HL-60 (cell line): ENCODE measurements around a stretch of chr17.

DNA sequence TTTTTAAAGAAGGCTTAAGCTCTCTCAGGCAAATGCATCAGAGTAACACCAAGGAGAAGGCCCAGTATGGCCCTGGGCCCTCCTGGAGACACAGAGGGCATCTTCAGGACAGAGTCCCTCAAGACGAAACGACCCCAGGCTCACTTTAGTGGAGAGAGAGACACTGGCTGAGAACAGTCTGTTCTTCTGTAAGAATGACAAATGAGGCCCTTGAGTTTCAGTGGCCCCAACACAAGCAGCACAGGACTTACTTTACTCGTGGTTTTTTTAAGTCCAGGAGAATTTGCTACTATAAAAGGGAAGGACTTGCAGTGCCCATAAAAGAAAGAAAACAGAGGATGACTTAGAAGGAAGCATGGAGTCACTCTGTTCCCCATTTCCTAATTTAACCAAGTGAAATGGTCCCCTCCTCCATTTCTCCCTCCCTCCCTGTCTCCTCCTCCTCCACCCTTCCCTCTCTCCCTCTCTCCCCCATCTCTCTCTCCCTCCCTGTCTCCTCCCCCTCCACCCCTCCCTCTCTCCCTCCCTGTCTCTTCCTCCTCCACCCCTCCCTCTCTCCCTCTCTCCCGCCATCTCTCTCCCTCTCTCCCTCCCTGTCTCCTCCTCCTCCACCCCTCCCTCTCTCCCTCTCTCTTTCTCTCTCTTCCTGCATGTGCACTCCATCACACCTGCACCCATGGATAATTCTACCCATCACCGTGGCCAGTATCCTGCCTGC lies 47.2 kb upstream of the RBFOX3 start:
- RRBS, result no CpG with 5 or more reads among the region's 5 CpGs

GRCh38 chr17:79740388-79740879 lies 9.7 kb downstream of the ENPP7 start:
- RRBS, result no CpG with 5 or more reads among the region's 11 CpGs

GRCh38 chr17:79829453-79830031 lies 9.7 kb downstream of the CBX4 start:
- RRBS, result no CpG with 5 or more reads among the region's 4 CpGs

- RRBS, result 100% methylated on average over 5 of the region's 27 CpGs
Measured at GRCh38 chr17:79835227-79835913, 3.9 kb downstream of the CBX4 start.

DNA sequence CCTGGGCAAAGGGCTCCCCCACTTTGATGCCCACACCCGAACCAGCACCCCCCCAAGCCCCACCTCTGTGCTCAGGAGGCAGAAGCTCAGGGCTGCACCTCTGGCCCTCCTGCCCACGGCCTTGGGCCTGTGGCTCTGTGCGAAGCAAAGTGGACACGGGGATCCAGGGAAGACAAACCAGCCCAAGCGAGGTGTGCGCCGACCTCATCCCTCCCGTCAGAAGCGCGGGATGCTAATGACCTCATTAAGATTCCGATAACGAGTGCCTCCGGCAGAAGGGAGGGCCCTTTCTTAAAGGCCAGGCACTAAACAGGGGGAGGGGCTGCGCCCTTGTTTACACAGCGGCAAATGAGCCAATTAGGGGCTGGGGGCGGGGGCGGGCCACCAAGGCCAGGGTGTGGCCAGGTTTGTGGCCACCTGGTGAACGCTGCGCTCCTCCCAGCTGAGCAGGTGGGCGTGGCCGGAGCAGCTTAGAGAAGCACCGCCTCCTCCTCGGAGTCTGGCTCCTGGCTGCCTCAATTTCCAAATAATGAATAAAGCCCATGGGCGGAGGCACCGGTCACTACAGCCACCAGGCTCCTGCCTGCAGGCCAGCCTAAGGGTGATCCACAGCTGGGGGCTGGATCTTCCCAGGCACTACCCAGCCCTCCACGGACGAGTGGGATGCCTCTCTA lies 3.2 kb downstream of the CBX4 start:
- RRBS, result 16% methylated on average over 5 of the region's 27 CpGs

DNA sequence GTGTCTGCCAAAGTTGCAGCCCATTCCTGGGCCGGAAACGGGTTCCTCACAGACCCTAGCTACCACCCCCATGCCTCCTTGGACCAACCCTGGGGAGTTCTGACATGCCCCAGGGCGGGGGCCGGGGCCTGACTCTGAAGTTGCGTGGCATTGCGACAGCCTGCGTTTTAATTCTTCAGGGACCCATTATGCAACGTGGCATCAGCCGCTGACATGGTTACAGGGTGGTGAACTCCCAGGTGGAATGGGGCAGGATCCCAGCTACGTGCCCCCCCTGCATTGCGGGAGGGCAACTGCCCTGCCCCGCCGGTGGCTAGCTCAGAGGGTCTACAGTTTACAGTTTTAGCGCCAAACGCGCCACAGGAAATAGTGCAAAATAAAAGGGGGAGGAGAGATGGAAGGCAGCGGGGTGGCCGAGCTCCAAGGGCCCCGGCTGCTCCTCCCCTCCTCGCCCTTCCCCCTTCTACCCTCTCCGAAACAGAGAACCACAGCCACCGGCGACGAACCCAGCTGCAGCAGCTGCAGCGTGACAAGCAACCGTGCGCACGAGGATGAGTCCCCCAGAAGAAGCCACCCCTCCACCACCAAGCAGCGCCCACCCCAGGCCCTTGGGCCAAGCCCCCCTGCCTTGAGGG lies 2.5 kb downstream of the CBX4 start:
- RRBS, result 4% methylated on average over 7 of the region's 29 CpGs

DNA sequence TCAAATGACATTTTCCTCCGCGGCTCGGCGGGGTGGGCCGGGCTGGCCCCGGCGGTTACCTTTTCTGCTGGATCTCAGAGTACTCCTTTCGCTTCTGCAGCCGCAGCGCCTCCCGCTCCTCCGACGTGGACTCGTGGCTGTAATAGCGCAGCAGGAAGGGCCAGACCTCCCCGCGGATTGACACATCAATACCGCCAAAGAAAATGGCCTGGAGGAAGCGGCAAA lies 86.1 kb downstream of the TBC1D16 start:
- RRBS, result no CpG with 5 or more reads among the region's 19 CpGs

DNA sequence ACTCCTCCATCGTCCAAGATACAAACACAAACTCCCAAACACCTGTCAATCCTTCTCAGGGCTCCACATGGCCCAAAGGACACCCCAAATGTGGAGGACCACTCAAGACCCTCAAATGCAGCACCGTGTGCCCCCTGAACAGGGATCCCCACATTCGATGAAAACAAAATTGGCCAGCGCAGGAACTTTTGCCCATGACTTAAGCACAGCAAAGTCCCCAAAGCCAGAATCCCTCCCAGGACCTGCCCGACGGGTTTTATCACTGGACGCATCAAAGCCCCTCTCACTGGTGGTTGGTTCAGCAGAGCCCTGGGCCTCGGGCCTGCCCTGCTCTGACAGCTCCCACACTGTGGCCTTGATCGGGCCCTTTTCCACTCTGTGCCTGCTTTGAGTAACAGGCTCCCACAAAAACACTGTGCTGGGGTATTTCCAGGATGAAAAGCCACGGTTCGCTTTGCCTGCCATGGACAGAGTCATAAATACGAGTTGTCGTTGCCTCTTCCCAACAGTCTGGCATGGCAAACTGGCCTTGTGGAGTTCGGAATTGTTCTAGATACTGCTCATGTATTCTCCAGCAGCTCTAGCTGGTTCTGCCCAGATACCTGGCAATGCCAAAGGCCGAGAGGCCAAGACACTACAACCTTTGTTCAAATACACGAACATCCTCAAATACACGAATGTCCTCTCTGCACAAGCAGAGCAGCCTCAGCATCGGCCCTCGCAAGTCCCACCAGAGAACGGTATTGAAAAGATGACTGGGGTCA lies 46.4 kb downstream of the TBC1D16 start:
- RRBS, result no CpG with 5 or more reads among the region's 20 CpGs

GRCh38 chr17:80202101-80202477 lies 18.0 kb downstream of the SGSH start:
- RRBS, result no CpG with 5 or more reads among the region's 17 CpGs

- RRBS, result no CpG with 5 or more reads among the region's 15 CpGs
Measured at GRCh38 chr17:80383516-80384451, 31.2 kb upstream of the ENDOV start.

GRCh38 chr17:80437803-80438077 lies 22.8 kb downstream of the ENDOV start:
- RRBS, result 75% methylated on average over 5 of the region's 7 CpGs

- RRBS, result no CpG with 5 or more reads among the region's 15 CpGs
Measured at GRCh38 chr17:80456781-80457262, 19.6 kb downstream of the NPTX1 start.

GRCh38 chr17:80498130-80498801 lies 21.9 kb upstream of the NPTX1 start:
- RRBS, result 93% methylated on average over 9 of the region's 34 CpGs

- RRBS, result no CpG with 5 or more reads among the region's 14 CpGs
Measured at GRCh38 chr17:80526341-80526802, 18.3 kb upstream of the RPTOR start.

GRCh38 chr17:80792305-80793066 lies 199.2 kb upstream of the CHMP6 start:
- RRBS, result no CpG with 5 or more reads among the region's 20 CpGs

DNA sequence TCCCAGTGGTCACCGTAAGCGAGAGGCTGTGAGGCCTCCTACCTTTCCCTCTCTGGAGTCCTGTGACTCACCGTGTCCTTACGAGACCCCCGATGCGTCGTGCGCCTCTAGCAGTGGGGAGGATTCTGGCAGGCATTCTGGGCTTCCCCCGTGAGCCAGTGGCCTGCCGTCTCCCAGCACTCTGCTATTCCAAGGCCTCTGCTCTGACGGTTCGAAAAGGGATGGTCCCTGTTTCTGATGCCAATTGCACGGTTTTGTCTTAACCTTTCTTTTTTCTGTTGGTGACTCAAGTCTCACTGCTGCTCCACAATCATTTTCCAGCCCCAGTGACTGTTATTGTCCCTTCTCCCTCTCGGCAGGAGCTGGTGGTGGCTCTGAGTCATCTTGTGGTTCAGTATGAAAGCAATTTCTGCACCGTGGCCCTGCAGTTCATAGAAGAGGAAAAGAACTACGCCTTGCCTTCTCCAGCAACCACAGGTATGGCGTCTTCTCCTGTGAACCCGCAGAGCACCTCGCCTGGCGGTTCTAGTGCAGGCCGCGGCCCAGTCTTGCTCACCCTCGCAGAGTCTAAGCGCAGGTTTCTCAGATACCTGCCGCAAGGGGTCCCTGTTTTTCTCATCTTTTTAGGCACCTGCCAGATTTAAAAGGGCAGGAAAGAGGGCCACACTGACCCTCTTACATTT lies 100.1 kb upstream of the CHMP6 start:
- RRBS, result no CpG with 5 or more reads among the region's 25 CpGs

- RRBS, result no CpG with 5 or more reads among the region's 13 CpGs
Measured at GRCh38 chr17:80929354-80929925, 62.2 kb upstream of the CHMP6 start.

GRCh38 chr17:80987659-80988446 lies 3.8 kb upstream of the CHMP6 start:
- RRBS, result no CpG with 5 or more reads among the region's 21 CpGs

DNA sequence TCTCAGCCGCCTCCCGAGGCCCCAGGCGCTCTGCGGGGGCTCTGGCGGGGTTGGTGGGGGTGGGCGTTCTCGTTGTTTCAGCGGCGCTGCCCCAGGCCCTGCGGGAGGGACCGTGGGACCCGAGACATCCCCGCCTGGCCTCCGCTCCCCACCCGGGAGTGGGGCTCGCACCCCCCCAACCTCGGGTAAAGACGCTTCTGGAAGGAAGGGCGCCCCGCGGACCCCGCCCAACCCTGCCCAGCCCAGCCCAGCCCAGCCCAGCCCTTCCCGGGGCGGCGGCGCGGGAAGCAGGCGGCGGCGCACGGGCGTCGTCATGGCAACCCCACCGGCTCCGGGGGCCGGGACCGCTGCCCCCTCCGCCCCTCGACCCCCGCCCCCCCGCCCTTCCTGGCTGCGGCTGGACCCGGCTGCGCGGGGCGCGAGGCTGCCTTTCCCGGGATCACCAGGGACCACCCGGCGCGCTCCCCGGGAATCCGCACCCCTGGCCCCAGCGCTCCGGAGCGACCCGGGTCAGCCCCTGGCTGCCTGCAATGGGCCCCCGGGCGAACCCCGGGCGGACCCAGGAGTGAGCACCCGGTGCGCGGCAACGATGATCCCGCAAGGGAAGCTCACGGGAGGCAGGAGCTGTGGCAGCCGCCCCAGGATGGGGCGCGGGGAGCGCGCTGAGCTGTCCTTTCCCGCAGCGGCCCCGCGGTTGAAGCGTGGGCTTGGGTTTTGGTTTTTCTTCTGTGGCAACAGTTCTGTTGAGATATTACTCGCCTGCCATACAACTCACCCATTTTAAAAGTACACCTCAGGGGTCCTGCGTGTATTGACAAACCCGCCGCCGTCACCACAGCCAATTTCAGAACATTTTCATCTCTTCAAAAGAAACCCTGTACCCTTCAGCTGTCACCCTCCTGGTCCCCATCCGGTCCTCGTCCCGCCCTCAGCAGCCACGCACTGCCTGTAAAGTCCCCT lies 12.6 kb downstream of the CHMP6 start:
- RRBS, result 3% methylated on average over 20 of the region's 86 CpGs

- RRBS, result 64% methylated on average over 10 of the region's 33 CpGs
Measured at GRCh38 chr17:81026642-81027335, 8.2 kb upstream of the BAIAP2 start.